A375 (cell line): ENCODE measurements around a stretch of chr12.

GRCh38 chr12:93016983-93017313 is 87.9 kb upstream of the EEA1 start:
- RAMPAGE, long total RNA: no peak

DNA sequence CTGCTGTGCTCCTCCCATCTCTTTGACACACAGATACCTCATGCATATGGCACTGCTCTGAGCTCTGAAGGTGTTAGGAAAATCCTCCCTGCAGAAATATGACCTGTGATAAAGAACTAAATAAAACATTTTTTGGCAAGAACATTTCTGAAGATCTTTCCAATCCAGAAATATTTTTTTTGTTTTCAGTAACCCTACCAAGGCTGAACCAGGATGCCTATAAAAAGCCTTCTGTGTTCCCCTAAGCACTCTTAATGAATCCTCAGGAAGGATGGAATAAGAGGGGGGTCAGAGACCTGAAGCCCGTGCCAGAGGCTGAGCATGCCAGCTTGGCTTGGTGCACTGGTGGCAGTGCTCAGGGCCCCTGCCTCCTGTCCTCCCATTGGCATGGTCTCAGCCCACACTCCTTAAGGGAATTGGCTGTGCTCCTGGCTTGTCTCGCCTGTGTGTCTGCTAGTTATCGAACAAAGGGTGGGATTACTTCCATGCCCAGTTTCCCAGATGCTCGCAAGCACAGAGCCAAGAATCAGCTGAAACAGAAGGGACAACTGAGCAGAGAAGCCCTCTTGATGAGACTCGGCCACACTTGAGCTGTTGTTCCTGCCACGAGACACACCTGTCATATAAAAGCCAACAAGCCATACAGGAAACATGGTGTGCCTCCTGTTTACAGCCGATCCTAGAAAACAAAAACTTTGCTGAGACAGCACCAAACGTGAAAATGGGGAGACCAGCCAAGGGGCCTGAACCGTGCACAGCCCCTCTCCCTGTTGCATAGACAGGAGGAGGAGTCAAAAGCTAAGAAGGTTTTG is 132.7 kb upstream of the EEA1 start:
- RAMPAGE, long total RNA: no peak

DNA sequence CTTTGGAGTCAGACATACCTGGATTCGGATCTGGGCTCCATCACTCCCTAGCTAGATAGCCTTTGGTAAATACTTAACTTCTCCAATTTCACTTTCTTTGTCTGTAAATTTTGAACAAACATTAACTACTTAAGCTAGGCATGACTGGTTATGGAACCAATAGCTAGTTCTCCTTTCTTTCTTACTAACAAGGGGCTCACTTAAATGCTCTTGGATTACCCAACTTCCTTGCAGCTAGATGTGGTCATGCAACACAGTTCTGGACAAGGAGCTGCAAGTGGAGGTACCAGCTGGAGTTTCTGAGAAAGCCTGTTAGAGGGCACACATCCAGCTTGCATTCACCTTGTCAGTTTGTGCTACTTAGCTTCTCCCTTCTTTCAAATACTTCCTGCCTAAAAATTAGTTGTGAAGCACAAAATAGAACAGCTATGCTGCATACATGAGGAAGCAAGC is 210.0 kb upstream of the EEA1 start:
- RAMPAGE, long total RNA: no peak

- RAMPAGE, long total RNA: no peak
Measured at GRCh38 chr12:93438226-93438695, 3.5 kb downstream of the UBE2N start.

- RAMPAGE, long total RNA: no peak
Measured at GRCh38 chr12:93442871-93443306, 1.1 kb upstream of the UBE2N start.

DNA sequence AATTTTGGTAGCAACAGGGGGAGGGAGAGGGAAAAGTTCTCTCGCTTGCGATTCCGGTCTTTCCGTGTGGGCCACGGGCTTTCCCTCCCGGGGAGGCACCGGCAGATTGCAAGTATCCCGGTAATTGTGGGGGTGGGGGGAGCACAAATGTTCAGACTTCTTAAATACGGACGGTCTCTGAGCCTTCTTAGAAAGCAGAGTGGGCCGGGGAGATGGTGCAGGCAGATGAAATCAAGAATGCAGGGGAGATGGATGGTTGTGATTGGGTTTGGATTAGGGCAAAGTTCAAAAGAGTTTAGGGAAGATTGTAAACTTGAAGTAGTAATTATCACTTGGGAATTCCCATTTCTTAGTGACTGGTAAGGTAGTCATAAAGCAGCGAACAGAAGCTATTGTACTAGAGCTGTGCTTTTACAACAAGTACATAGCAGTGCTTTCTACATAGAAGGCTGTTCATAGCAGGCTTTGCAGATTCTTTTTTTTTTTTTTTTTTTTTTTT is 1.3 kb downstream of the SOCS2 start:
- RAMPAGE, long total RNA: no peak

- RAMPAGE, long total RNA: no peak
Measured at GRCh38 chr12:93578127-93579166, 6.0 kb downstream of the SOCS2 start.

GRCh38 chr12:93678190-93678664 is 1.1 kb downstream of the CRADD start:
- RAMPAGE, long total RNA: no peak

- RAMPAGE, long total RNA: no peak
Measured at GRCh38 chr12:93705867-93706708, 28.9 kb downstream of the CRADD start.

GRCh38 chr12:93760461-93761106 is 83.4 kb downstream of the CRADD start:
- RAMPAGE, long total RNA: no peak

- RAMPAGE, long total RNA: no peak
Measured at GRCh38 chr12:93767488-93767882, 90.3 kb downstream of the CRADD start.

GRCh38 chr12:93784329-93784865 is 107.2 kb downstream of the CRADD start:
- RAMPAGE, long total RNA: no peak

GRCh38 chr12:94147696-94148288 is 585 bp upstream of the PLXNC1 start:
- RAMPAGE, long total RNA: no peak

DNA sequence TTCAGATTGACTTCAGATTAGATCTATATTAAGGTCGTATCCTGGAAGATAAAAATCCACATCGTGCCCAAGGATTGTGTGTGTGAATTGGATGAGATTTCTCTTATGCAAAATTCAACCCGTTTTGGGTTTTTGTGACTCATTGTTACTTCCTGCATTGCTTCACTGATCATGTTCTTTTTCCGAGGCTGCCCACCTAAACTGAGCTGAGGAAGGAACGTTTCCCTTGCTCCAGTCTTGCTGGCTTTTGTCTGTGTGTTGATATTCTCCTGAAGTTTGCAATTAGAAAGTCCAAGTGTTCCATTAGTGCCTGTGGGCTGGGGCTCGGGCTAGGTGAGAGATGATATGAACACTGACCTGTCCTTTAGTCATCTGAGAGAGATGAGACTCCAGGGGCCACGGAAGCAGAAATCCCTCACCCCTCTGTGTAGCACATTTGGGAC is 27.7 kb downstream of the PLXNC1 start:
- RAMPAGE, long total RNA: no peak

- RAMPAGE, long total RNA: no peak
Measured at GRCh38 chr12:94263915-94264454, 115.6 kb downstream of the PLXNC1 start.

- RAMPAGE, long total RNA: no peak
Measured at GRCh38 chr12:94618904-94619353, 31.4 kb downstream of the TMCC3 start.

GRCh38 chr12:94643928-94645026 is 6.1 kb downstream of the TMCC3 start:
- RAMPAGE, long total RNA: no peak

- RAMPAGE, long total RNA: no peak
Measured at GRCh38 chr12:94689243-94689673, 38.9 kb upstream of the TMCC3 start.

DNA sequence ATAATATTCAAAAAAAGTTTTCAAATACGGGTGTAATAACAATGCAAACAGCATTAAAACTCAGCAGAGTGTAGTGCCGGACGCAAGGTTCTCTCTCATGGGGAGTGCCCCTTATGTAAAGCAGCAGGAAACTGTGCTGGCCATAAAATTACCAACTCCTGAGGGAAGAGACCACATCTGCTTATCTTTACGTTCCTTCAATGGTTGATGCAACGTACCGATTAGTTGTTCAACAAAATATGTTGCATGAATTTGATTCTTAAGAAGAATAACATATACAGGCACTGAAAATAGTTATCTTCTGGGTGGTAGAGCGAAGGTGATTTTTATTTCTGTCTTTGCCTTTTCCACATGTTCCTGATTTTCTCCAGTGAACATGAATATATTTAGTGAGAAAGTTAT is 118.8 kb upstream of the TMCC3 start:
- RAMPAGE, long total RNA: no peak

DNA sequence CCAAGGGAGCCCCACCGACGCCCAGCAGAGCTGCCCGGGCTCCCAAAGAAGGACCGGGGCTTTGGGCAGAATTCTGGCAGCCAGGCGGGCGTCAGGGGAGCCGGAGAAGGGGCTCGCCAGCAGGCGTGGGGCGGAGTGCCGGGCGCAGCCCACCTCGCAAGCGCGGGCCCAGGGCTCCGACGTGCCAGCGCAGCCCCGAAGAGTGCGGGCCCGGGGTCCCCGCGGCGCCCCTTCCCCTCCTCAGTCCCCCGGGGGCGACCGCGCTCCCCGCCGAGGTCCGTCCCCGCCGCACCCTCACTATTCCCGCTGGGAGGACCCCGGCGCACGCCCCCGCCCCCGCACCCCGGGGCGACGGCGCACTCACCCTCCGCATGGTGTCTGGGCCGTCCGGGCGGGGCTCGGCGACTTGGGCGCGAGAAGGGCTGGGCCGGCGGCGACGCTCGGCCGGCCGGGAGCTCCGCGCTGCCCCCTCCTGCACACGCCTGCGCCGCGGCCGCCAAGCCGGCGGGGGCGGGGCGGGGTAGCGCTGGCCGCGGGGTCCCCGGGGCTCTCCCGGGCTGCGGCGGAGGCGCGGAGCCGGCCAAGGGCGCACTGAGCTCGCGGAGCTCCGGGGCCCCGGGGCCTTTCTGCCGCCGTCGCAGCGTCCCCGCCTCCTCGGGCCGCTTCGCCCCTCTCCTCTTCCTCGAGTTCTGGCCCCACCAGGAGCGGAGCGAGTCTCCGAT is 130.1 kb downstream of the NDUFA12 start:
- RAMPAGE, long total RNA: no peak